Pulmonary artery (tissue), 1 donor: ENCODE data around the gene CASQ2.

DNA sequence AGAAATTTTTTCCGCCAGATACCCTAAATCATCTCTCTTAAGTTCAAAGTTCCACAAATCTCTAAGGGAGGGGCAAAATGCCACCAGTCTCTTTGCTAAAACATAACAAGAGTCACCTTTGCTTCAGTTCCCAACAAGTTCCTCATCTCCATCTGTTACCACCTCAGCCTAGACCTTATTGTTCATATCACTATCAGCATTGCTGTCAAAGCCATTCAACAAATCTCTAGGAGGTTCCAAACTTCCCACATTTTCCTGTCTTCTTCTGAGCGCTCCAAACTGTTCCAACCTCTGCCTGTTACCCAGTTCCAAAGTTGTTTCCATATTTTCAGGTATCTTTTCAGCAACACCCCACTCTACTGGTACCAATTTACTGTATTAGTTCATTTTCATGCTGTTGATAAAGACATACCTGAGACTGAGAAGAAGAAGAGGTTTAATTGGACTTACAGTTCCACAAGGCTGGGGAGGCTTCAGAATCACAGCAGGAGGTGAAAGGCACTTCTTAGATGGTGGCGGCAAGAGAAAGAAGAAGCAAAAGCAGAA is 39.8 kb downstream of the PHTF1 start:
- PRO-cap: no peak

- PRO-cap: no peak
Measured at GRCh38 chr1:113811181-113811442, 1.2 kb downstream of the RSBN1 start.

DNA sequence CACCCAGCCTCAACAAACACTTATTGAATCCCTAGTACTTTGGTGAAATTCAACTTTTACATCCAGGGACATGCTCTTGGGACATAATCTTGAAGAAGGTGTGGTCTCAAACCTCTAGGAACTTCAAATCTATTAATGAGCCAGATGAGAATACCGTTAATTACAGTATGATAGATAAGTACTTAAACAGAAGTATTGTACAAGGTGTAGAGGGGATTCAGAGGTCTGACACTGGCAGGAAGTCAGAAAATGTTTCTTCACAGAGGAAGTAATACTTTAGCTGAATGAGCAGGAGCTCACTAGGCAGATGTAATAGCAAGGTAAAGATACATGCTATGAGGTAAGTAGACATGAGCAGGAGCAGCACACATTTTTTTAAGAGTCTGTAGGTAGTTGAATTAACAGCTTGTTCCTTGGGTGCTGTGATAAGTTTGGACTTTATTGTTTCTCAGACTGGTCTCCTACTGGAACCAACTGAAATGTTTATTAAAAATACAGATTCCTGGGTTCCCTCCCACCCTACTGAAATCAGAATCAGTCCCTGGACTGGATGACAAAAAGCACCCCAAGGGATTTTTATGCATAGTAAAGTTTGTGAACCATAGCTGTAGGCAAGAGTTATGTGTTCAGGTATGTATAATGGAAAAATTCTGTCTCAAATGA is 1.1 kb downstream of the AP4B1 start:
- PRO-cap: no peak

GRCh38 chr1:113981916-113982965 is 3.0 kb downstream of the OLFML3 start:
- PRO-cap: unidirectional peak, minus-strand start at chr1:113982117; unidirectional peak, minus-strand start at chr1:113982172

DNA sequence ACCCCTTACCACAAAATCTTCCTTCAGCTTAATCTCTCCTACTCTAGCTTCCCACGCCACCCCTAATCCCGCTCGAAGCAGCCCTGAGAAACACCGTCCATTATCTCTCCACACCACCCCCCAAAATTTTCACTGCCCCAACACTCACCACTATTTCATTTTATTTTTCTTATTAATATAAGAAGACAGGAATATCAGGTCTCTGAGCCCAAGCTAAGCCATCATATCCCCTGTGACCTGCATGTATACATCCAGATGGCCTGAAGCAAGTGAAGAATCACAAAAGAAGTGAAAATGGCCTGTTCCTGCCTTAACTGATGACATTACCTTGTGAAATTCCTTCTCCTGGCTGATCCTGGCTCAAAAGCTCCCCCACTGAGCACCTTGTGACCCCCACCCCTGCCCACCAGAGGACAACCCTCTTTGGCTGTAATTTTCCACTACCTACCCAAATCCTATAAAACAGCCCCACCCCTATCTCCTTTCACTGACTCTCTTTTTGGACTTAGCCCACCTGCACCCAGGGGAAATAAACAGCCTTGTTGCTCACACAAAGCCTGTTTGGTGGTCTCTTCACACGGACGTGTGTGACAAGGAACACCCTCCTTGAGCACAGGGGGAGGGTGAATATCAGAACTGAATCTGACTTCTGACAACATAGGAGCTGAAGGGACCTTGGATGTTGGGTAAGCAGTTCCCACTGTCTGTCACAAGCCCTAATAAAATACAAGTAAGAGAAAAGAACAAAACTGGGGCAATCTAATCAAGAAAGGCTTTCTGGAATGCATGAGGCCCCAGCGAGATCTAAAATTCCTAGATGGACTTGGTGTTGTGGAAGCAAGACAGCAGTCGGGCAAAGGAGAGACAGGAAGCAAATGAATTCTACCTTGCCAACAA is 52.9 kb downstream of the OLFML3 start:
- PRO-cap: no peak

DNA sequence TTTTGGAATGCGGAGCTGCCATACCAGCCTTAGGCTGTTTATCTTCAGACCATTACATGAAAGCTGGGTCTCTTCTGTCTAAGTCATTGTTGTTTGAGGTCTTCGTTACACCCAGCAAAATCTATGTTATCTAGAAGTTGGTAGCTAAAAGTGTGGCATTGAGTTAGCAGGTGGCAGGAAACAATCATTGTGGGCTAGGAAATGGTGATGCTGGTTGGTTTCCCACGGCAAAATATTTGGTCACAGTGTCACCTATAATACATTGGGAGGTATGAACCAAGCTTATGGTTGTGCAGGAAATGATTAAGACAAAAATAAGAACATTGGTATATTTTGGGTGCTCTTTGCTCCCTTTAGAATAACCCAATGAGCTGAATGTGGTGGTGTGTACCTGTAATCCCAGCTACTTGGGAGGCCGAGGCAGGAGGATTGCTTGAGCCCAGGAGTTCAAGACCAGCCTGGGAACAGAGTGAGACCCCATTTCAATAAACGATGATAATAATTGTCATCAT is 169.7 kb downstream of the TRIM33 start:
- PRO-cap: no peak

DNA sequence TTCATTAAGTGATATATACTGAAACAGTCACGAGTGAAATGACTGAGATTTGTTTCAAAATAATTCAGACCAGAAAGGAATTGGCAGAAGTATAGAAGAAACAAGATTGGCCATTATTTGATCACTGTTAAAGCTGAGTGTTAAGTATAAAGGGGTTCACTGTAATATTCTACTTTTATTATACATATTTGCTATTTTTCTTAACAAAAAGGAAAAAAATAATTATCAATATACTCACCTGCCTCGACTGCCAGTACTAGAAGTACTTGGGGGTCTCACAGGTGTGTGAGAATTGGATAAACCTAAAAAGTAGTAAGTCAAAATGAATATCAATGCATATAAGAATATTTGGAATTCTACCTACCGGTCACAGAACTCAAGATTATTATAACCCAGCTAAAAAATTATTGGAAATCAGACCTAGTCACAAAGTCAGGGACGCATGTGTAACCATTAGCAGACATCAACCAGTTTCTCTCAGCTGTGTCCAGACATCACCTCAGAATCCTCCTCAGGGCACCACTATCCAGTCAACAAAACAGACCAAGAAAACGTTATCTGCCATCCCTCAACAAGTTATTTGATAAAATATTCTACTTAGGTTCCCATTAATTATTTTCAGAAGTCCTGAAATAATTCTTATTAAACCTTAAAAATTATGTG is 102.4 kb downstream of the TRIM33 start:
- PRO-cap: no peak

DNA sequence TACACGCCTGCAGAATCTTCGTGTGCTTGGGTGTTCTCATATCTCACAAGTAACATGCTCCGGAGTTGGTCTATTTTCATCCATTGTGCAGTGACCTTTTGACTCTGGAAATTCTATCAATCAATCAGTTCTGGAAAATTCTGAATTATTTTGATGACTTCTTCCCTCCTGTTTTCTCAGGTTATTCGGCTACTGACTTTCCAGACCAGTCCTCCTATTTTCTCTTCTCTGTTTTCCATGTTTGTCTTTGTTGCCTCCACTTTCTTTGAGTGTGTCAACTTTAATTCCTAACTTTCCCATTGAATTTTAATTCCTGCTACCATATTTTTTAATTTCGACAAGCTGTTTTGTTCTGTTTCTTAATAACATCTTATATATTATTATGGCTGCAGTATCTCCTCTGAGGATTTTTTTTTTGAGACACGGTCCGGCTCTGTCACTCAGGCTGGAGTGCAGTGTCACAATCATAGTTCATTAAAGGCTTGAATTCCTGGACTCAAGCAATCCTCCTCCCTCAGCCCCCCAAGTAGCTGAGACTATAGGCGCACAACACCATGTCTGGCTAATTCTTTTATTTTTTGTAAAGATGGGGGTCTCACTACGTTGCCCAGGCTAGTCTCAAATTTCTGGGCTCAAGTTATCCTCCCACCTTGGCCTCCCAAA is 16.1 kb downstream of the BCAS2 start:
- PRO-cap: no peak

GRCh38 chr1:114593914-114594573 is 12.6 kb upstream of the BCAS2 start:
- PRO-cap: no peak

GRCh38 chr1:114717402-114718195 is 1.0 kb upstream of the NRAS start:
- PRO-cap: no peak

GRCh38 chr1:114726770-114727304 is 10.3 kb upstream of the NRAS start:
- PRO-cap: no peak

DNA sequence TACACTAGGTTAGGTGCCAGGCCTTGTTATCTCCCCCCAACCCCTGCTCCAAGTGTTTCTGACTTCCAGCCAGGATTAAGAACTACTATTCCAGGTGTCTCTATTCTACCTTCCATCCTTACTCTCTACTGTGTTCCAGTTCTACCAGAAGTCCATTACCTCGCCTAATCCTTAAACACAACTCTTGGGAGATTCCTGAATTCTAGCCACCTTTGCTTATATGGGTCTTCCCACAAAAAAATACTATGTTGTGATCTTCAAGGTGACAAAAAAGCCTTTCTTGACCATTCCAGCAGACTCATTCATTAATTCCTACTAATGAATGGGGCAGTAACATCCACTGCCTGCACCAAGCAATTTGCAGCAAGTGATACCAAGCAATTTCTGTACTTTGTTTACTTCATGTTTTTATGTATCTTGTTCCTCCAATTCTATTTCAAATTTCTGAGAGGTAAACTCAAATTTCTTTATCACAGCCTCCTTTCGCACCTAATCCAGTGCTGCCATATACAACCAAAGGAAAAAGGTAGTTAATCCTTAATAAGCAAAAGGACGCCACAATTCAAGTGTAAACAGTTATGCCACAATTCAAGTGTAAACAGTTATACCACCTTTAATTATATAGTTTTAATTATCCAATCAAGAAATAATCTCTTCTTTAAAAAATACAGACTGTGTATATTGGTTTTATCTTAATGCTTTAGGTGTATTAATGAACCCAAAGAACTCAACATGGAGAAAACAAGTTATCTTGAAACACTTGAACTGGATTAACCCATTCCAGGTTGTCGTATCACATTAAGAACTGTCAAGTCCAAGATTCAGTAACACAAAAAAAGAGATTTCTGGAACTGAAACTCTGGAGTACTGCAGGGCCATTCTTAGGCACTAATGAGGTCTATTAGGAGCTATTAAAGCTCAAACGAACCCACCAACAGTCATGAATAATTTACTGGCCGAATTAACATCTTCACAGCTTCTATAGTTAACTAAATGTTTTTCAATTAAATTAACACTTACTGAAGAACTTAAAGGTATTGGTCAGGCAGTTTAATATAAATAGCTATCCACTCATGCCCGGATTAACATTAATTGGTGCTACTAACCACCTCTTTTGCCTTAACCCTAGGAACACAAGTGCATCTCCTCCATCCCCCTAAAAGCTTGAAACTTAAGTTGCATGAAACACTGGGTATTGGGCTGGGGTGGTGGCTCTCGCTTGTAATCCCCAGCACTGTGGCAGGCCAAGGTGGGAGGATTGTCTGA is 4.9 kb downstream of the CSDE1 start:
- PRO-cap: no peak

GRCh38 chr1:115098133-115098754 is 8.9 kb upstream of the TSPAN2 start:
- PRO-cap: no peak

DNA sequence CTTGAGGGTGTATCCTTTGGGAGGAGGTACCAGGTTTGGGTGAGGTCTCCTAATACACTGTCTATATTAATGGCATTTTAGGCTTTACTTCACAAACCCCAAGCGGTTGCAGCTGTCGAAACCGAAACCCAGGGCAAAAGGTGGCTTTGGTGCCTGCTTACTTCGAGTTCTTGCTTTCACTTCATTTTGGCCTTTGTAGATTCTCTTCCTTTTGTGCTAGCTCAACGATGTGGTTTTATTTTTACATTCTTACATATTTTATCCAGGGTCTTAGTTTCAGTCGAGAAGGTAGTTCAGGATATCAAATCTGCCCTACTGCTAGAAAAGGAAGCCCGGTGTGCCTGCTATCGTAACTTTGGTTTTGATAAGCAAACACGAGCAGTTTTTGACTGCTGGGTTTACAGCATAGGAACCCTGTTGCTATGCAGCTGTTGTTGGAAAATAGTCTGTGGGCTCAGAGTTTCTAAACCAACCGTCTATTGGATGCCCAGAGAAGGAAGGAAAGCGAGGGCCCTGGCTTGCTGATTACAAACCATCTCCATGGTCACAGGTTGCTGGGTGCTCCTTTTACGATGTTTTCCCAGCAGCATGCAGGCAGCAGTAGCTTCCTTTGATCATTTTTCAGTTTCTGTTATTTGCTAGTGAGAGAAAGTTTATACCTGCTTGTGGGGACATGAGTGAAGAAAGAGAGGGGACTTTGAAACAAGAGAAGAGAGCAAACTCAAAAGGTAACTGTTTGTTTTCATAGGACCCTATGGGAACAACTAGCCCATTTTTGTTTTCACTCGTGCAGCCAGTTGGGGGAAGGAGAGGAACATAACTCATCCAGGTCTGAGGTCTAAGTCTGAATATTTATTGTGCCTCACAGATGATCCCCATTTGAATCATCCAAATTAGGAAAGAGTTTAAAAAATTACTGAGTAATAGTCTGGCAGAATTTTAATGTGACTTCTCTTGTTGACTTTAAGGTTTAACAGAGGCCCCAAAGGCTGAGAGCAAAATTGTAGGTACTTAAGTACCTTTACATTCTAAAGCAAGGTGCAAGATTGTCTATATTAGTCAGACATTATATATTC is 10.1 kb upstream of the TSPAN2 start:
- PRO-cap: no peak

- PRO-cap: no peak
Measured at GRCh38 chr1:115139083-115139476, 49.8 kb upstream of the TSPAN2 start.

DNA sequence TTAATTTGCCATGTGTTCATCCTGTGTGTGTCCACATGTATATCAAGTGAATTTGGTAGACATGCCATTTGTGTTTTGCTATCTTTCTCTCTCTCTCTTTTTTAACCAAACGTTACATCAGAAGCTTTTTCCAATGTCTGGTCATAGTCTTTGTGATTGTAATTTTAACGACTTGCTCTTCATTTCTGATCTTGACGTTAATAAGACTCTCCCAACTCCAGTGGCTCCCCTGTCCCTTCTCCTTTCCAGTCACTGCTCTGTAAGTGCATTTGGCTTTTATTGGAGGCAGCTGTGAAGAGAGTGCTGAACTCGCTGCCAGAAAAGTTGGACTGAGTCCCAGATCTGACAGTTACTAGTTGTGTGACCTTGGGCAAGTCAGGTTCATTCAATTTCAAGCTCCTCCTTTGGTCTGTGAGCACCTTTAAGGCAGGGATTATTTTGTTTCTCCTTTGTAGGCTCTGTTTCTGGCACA is 109.6 kb upstream of the TSPAN2 start:
- PRO-cap: no peak

GRCh38 chr1:115337532-115338089 is 438 bp downstream of the NGF start:
- PRO-cap: bidirectional peak, plus-strand start at chr1:115337842, minus-strand start at chr1:115337765

DNA sequence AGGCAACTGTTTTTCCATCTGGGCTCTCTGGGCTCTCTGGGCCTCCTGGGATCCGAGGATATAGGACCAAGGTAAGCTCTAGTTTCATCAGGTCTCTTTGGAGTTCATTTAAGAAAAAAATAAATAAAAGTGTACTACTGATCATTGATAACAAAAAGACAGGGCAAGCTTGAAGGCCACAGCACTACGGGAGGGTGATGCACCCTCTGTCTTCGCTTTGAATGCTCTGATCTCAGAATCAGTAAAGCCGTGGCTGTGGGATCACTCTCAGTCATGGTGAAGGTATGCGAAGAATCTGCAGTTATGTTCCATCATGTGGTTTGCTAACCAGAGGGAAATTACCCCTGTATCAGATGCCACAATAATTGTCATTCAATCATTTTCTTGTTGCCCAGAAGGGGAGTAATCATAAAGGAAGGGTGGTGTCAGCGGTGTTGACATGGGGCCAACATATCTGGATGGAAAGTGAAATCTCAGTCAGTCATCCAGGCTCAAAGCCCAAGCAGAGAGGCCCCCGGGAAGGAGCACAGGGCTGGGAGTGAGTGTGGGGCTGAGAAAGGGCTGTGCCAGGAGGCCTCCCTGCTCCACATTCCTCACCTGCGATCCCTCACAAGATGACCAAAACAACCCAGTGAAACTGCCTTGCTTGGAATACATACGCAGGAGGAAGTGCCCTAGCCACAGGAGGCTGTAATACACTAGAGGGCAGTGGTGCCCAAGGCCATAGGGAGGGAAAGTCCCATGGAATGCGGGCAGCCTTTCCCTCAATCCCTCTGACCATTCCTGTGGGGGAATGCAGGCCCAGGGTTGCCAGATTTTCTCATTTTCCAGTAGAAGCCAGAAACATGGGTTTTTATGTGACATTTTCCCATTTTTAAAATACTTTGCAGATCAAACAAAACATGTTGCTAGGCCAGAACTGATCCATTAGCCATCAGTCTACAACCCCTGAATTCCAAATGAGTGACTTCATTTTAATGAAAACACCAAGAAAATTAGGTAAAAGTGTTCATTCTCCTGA is 95.8 kb upstream of the VANGL1 start:
- PRO-cap: no peak

GRCh38 chr1:115768430-115769275 is at the start of gene CASQ2:
Gene CASQ2 (minus strand): TSS chr1:115768714.
- PRO-cap: no peak

DNA sequence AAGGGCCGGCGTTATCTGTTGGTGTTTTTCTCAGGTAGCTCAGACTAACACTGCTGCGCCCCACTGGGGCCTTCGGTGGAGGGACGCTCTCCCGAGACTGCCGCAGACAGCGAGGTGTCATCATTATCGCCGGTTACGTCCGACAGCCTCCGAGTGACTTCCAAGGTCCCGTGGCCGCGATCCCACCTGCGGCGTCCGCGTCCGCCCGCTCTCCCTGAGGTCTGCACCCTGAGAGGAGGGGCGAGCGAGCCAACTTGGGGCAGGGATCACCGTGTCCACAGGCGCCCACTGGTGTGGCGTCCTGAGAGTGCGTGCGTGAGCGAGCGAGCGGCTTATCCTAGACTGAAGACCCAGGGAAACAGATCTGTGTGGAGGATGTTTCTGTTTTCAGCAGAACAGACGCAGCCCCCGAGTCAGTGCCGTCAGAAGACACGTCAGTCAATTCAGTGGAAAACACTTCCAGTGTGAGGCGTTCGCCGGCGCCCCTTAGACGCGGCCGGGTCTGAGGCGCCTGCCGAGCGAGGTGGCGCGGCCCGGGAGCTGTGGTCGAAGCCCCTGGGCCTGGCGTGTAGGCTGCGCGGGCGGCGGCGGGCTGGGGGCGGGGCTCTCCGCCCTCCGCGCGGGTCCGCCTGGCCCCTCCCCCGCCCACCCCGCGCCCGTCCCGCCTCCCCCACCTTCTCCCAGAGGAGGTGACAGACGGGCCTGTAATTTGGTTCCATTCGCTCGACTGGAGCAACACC is 12.6 kb downstream of the NHLH2 start:
- PRO-cap: no peak